PFSK-1 (cell line): Measurements from ENCODE around the gene NXNL2.

DNA sequence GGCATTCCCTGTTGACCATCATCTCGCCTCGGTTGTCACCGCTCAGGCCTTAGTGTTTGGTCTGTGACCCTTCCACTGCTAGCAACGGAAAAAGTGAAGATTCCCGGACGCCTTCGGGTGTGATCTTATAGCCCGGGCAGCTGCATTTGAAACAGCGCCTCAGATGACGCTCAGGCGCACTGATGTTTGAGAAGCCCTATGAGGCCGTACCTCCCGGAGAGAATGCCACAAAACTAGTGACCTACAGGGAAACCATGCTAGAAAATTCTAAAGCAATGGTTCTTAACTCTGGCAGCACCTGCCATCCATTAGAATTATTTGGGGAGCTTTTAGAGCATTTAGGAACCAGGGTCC lies 668 bp upstream of the GOLM1 start:
- RRBS, result 71% methylated on average over 5 of the region's 13 CpGs

GRCh38 chr9:86322725-86324031 lies 31.0 kb downstream of the TUT7 start:
- RRBS, result no CpG with 5 or more reads among the region's 9 CpGs

DNA sequence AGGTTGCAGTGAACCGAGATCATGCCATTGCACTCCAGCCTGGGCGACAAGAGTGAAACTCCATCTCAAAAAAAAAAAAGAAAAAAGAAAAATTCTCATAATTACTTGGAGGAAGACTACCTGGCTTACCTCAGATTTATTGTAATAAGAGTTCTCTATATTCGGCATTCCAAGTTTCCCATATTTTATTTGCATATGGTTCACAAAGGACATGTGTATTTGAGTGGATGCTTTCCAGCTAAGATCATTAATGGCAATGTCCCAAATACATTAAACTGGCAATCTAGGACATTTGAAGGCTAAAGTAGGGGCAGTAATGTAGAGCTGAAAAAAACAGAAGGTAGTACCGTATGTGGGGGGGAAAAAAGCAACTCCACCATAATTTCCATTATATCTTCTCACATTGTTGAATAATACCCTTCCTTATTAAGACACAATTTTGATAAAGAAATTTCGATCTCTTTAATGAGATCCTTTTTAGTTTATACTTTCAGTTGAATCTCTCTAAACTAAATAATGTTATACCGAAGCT lies 4.9 kb downstream of the TUT7 start:
- RRBS, result no CpG with 5 or more reads among the region's 6 CpGs

DNA sequence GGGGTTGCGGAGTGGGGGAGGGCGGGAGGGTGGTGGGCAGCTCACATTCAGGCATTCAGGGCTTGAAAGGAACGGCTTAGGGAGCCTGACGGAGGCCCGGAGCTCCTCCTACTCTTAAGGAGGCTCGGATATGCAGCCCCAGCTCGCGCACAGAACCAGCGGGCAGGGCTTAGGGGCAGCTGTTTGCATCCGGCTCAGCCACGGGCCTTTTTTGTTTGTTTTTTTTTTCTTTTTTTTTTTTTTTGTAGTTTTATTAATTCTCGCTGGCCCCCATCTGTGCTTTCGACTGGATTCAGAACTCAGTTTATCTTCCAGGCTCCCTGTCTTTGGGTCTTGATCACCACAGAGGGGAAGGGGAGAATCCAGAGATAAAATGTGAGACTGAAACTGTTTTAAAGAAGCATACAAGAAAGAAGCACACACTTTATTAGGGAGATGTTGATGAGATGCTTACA lies 520 bp upstream of the GAS1 start:
- RRBS, result 0% methylated on average over 4 of the region's 13 CpGs

- RRBS, result no CpG with 5 or more reads among the region's 2 CpGs
Measured at GRCh38 chr9:87030019-87030557, 82.8 kb upstream of the GAS1 start.

GRCh38 chr9:87569573-87570627 lies 72.2 kb downstream of the DAPK1 start:
- RRBS, result no CpG with 5 or more reads among the region's 6 CpGs

- RRBS, result no CpG with 5 or more reads among the region's 84 CpGs
Measured at GRCh38 chr9:88533715-88534886, 877 bp upstream of the NXNL2 start.

DNA sequence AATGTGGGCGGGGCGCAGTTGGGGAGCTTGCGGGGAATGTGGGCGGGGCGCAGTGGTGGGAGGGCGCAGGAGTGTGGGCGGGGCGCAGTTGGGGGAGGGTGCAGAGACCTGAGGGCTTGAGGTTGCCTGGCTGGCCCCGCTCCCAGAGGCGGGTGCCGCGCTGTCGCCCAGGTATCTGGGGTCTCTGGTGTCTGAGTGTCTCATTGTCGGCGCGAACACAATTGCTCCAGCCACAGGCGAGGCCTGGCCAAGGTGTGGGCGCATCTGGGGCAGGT lies at the start of gene NXNL2:
Gene NXNL2 (plus strand): TSS at position 145 of the 275 bp plus-strand sequence.
- RRBS, result no CpG with 5 or more reads among the region's 18 CpGs

- RRBS, result no CpG with 5 or more reads among the region's 7 CpGs
Measured at GRCh38 chr9:88574955-88575268, 39.9 kb downstream of the NXNL2 start.

- RRBS, result no CpG with 5 or more reads among the region's 8 CpGs
Measured at GRCh38 chr9:88583791-88584610, 49.0 kb downstream of the NXNL2 start.

- RRBS, result no CpG with 5 or more reads among the region's 1 CpG
Measured at GRCh38 chr9:88587315-88587554, 52.3 kb downstream of the NXNL2 start.

- RRBS, result no CpG with 5 or more reads among the region's 3 CpGs
Measured at GRCh38 chr9:88923846-88924045, 67.5 kb upstream of the S1PR3 start.

GRCh38 chr9:89038043-89038497 lies 46.8 kb downstream of the S1PR3 start:
- RRBS, result 90% methylated on average over 2 of the region's 6 CpGs

- RRBS, result no CpG with 5 or more reads among the region's 4 CpGs
Measured at GRCh38 chr9:89168736-89169518, 9.7 kb downstream of the SHC3 start.

DNA sequence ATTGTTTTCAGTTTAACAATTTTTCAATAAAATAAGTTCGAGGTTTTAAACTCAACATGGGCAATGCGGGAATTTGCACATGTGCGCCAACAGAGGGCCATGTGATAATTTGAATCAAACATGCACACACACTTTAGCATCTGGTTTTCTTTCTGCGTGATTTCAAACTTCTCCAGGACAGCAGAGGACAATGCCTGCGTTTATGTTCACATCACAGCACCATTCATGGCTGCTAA lies 2.9 kb downstream of the SHC3 start:
- RRBS, result no CpG with 5 or more reads among the region's 5 CpGs

- RRBS, result no CpG with 5 or more reads among the region's 11 CpGs
Measured at GRCh38 chr9:89329200-89329535, 10.9 kb downstream of the SECISBP2 start.

DNA sequence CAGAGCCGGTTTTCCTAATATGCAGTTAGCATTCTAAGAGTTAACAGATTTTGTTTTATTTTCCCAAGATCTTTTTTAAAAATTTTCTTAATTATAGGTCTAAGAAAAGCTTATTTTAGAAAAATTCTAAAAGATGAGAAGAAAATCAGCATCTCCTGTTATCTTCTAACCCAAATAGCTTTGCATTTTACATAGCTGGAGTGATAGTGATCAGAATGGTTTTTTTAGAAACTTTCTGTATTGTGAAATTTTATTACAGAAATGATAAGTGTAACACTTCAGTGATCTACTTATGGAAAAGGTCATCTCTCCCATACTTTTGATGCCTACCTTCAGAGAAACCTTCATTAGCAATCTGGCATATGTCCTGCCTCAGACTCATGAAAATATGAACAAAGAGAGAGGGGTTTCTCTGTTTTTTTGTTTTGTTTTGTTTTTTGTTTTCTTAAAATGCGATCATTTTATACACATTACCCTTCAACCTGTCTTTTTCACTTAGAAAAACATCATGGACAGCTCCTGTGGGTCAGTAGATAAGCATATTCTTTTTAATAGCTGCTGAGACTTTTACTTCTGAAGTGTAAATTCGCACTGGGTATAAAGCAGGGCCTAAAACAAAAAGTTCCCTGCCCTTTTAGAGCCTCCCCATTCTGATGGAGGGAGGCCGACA lies 18.9 kb downstream of the SECISBP2 start:
- RRBS, result no CpG with 5 or more reads among the region's 4 CpGs

- RRBS, result no CpG with 5 or more reads among the region's 9 CpGs
Measured at GRCh38 chr9:89377691-89378227, 59.5 kb downstream of the SECISBP2 start.

- RRBS, result no CpG with 5 or more reads among the region's 12 CpGs
Measured at GRCh38 chr9:89400305-89401095, 82.2 kb downstream of the SECISBP2 start.

- RRBS, result no CpG with 5 or more reads among the region's 24 CpGs
Measured at GRCh38 chr9:89418493-89419346, 79.2 kb downstream of the SEMA4D start.